Skin of body (tissue), 2 donors: ENCODE measurements around the gene LNX1.

DNA sequence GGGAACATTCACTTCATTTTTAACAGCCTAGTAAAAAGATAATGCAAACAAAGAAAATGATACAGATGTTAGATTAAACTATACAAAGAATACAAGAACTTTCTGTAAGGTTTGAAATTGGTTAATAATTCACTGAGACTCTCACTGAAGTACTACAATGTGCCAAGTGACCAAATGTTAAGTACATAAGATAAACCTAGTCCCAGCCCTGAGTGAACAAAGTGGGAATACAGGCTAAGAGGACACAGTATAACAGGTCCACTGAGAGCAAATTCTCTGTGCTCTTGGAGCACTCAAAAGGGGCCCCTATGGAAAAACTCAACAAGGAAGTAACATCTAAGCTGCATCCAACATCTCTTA lies 113.3 kb downstream of the ZAR1 start:
- RAMPAGE, long total RNA, result no peak

DNA sequence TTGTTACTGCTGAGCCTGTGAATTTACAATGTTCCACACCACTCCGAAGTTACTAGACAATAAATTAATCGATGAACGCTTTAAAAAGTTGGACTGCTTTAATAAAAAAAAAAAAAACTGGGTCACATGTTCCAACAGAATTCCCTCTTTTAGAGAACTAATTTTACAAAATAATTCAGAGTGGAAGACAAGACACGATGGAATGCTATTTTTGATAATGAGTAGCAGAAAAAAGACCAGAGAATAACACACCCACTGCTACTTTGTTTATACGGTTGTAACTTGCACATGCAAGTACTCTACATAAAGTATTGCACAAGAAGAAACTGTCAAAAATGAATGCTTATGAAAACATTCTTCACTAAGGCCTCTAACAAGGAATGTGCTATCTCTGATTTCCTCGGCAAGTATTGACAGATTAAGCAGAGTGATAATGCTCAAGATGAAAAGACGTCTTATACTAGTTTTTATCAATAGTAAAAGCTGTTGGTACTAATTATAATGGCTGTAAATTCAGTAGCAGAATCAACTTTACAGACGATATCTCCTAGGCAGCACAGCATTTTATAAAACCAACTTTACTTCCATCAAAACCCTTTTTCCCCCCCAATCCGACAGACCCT lies 1.7 kb downstream of the FRYL start:
- RAMPAGE, long total RNA, result no peak

- RAMPAGE, long total RNA, result no peak
These were observed 863 bp downstream of the FRYL start for GRCh38 chr4:48778854-48779977.

- RAMPAGE, long total RNA, result no peak
These were observed 31.7 kb downstream of the OCIAD1 start for GRCh38 chr4:48862477-48863181.

- RAMPAGE, long total RNA, result no peak
These were observed 755 bp downstream of the OCIAD2 start for GRCh38 chr4:48905744-48906293.

- RAMPAGE, long total RNA, result no peak
These were observed 189.4 kb downstream of the CWH43 start for GRCh38 chr4:49175502-49175856.

DNA sequence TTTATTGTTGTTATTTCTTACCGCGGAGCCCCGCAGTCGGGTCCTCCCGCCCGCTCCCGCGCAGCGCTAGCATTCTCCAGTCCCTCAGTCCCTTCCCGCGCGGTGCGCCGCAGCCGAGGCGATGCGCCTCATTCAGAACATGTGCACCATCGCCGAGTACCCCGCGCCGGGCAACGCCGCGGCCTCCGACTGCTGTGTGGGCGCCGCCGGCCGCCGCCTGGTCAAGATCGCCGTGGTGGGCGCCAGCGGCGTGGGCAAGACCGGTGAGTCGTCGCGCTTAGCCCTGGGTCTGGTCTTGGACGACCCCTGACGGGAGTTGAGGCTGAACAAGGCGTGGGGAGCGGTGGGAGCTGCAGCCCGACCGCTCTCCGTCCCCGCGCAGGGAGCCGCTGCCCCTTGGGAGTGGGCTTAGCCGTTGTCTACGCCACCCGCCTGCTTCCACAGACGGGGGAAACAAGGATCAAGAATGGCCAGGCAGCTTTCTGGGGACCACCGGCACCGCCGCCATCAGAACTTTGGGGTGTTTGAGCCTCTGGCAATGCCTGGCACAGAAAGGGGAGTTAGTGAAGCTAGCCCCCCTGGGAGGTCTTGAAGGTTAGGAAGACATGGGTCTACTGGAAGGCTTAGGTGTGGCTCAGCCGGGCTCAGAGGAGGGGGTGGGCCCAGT lies 403 bp downstream of the RASL11B start:
- RAMPAGE, long total RNA, result no peak

DNA sequence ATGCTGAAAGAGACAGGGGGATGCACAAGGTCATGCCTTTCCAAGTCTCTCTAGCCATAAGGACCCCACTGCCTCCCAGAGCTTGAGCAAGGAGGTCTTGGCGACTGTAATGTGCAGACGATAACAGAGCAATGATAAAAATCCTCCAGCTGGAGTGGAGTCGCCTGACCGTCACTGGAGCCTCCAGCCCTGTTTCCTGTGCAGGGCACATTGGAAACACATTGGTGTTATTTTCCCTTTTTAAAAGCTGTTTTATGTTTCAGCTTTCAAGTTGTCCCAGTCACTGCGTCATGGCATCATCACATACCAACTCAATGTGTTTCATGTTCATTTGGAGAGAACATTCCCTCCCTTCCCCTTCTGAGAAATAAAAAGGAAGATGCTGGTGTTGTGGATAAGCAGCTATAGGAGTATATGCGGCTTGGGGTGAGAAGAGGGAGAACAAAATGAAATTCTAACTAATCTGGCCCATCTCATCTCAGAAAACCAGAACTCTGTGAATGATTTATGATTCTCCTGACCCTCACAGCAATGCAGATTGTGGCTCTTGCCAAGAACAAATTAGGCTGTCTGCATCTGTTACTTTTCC lies 134.2 kb downstream of the RASL11B start:
- RAMPAGE, long total RNA, result no peak

GRCh38 chr4:53039208-53040103 lies 177.3 kb downstream of the RASL11B start:
- RAMPAGE, long total RNA, result no peak

DNA sequence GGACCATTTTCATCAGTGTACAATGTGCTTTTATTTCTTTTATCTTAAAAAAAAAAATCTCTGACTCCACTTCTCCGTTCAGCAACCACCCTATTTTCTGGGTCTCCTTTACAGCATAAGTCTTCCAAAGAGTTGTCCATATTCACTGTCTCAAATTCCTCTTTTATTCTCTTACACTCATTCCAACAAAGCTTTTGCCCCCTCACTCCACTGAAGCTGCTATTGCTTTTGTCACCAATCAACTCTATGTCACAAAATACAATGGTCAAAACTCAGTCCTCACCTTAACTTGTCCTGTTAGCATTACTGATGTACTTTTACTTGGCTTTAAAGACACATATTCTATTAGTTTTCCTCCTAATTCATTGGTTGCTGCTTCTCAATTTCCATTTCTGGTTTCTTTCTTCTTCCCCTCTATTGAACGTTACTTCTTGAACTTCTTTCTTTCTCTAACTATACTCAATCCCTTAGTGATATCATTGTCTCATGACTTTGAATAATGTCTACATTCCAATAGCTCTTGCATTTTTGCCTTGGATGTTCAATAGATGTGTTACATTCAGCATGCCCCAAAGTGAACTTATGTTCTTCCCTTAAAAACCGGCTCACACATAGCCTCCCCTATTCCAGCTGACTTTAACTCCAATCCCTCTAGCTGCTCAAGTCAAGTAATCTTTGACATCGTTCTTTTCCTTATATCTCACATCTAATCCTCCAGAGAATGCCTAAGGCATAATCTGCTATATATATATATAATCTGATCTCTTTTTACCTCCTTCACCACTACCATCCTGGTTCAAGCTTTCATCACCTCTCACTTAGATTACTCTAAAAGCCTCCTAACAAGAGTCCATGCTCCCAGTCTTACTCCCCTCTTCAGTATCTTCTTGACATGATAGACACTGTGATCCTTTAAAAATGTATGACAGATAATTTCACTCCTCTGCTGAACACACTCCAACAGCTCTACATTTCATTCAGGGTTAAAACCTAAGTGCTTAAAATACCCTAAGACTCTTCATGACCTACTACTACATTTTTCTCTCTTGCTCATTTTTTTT lies 232.9 kb downstream of the RASL11B start:
- RAMPAGE, long total RNA, result no peak

- RAMPAGE, long total RNA, result no peak
These were observed 25.2 kb downstream of the FIP1L1 start for GRCh38 chr4:53402379-53403219.

- RAMPAGE, long total RNA, result no peak
These were observed at the start of gene LNX1 for GRCh38 chr4:53591271-53591998. TSS of gene LNX1 (minus strand) at chr4:53591486.

DNA sequence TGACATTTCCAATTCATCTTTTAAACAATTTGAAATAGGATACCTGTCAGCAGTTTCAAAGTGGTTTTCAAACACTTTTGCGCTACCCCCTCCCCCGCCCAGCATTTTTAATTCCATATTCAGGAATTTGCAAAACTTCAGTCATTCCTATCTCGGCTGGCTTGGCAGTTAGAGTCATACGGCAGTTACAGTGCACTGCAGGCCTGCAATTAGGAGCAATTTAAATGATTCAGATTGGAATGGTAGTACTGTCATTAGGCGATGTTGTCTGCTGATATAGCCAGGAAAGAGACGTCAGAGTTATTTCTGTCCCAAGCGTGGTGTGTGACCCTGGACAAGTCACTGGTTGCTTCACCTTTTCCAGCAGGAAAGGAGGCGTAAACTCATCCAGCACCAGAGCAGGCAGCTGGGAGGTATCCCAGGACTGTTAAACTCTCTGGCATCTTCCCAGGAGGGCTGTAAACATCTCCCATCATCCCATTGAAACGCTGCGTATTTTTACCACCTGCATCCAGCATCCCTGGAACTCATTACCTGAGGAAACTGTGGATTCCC lies 790 bp upstream of the LNX1 start:
- RAMPAGE, long total RNA, result no peak

DNA sequence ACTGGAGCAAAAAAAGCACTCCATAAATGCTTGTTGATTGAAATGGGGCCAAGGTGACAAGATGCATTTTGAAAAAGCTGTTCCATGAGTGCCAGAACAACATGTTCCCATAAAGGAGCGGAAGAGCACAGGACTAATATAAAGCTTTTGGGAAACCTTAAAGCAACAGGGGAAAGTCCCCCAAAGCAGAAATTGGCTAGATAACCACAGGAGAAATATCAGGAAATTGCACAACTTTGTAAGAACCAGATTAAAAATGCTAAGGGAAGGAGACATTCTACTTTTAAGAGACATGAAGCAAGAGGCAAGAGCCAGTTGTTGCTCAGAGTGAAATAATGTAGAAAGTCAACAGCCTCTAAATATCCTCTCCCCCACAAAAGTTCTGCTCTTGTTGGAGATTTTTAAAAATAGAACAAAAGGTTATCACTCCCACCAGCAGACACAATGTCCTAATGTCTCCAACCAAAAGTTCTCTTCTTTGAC lies 85.1 kb upstream of the LNX1 start:
- RAMPAGE, long total RNA, result no peak

GRCh38 chr4:53702339-53703311 lies 111.3 kb upstream of the LNX1 start:
- RAMPAGE, long total RNA, result no peak

DNA sequence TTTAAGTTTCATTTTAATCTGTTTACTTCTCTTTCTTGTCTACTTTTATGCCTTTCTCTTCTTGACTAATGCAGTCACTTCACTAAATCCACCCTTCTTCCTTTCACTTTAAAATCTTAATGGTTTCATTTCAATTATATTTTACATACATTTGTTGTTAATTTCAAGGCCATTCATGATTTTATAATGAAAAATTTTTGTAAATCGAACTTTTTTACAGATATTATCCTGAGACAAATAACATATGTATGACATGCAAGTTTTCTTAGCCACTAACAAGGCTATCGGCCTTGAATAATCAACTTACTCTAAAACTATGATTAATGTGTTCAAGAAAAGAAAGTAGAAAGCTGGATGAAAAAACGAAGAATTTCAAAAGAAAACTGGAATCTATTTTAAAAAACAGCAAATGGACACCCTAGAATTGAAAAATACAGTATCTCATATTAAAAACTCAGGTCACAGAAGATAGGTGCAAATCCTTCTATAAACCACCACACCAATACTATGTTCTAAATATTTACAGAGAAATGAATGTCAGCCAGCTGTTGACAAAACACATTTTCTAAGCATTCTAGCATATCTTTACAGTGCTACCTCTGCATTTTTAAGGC lies 37.6 kb downstream of the CHIC2 start:
- RAMPAGE, long total RNA, result no peak

GRCh38 chr4:54062890-54063678 lies 1.3 kb downstream of the CHIC2 start:
- RAMPAGE, long total RNA, result no peak

- RAMPAGE, long total RNA, result no peak
These were observed 654 bp downstream of the CHIC2 start for GRCh38 chr4:54063679-54064222.

- RAMPAGE, long total RNA, result no peak
These were observed 511 bp upstream of the CHIC2 start for GRCh38 chr4:54065030-54065201.

- RAMPAGE, long total RNA, result no peak
These were observed 1.3 kb downstream of the PDGFRA start for GRCh38 chr4:54230418-54230713.